Measurements from ENCODE around the gene DOCK4.

- PRO-cap: no peak
Observed at GRCh38 chr7:108481187-108481800, 25.1 kb upstream of the NRCAM start.

- PRO-cap: no peak
Observed at GRCh38 chr7:108514067-108515199, 11.5 kb downstream of the PNPLA8 start.

- PRO-cap: no peak
Observed at GRCh38 chr7:110686322-110687344, 404.3 kb upstream of the LRRN3 start.

GRCh38 chr7:111343091-111343652 lies 219.1 kb downstream of the IMMP2L start:
- PRO-cap: no peak

DNA sequence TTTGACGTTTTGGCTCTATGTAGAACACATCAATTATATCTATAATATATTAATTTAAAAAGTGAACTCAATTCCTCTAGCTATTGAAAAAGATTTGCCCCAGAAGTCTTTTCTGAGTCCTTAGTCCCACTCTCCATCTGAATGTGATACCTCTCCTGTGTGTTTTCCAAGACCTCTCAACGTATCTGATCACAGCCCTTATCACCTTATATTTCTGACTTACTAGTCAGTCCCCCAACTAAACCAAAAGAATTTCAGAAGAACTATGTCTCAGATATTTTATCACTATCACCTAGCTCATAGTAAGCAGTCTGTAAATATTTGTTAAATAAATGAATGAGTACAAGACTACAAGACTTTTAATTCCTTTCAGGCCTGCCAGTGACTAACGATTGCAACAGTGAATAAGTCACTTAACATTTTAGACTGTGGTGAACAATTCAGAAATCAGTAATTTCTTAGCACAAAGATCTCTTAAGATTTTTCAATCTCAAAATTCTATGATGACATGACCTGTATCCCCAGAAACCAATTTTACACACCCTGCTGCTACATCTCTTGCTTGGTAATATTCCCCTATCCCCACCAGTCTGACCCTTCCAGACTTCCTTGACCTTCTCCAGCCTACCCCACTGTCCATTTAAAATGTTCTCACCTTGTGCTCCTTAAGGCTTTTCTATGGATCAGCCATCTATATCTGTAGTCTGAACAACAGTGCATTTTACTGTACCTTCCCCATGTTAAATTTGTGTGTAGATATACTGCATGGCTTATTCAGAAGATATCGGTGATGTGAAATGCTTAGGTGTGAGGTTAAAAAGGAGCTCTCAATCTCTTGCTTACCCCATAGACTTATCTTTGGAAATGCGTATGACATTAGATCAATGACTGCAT lies 162.1 kb downstream of the IMMP2L start:
- PRO-cap: no peak

GRCh38 chr7:111413590-111414373 lies 148.5 kb downstream of the IMMP2L start:
- PRO-cap: no peak

GRCh38 chr7:111540140-111540559 lies 22.1 kb downstream of the IMMP2L start:
- PRO-cap: no peak

- PRO-cap: no peak
Observed at GRCh38 chr7:112140687-112141821, 65.1 kb downstream of the DOCK4 start.

DNA sequence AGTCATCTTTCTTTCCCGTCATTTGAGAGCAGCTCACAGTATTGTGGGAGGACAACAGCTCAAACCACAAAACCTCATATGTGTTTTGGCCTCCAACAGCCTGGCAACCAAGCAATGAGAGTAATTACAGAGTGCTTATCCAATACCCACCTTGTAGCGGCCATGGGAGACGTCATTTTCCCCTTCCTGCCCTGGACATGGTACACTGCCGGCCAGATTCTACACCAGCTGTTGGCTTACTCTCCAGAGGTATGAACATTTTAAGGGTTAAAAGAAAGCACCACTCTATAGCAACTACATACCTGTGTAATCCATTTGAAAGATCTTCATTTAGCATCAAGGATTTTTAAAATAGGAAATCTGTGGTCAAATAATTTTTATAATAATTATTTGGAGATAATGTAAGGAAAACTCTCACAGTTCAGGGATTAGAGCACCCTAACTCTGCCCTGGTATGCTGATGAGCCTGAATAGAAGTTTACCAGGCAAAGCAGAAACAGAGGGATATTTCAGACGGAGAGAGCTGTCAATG lies 49.0 kb downstream of the DOCK4 start:
- PRO-cap: no peak

GRCh38 chr7:112206140-112206508 lies at the start of gene DOCK4:
DOCK4 (minus strand) TSS chr7:112206399.
- PRO-cap: unidirectional peak, minus-strand start at chr7:112206278; bidirectional peak, plus-strand start at chr7:112206757, minus-strand start at chr7:112206389

- PRO-cap: bidirectional peak, plus-strand start at chr7:112452419, minus-strand start at chr7:112452287
Observed at GRCh38 chr7:112451740-112452545, 1.7 kb downstream of the IFRD1 start.

GRCh38 chr7:112467849-112468306 lies 12.9 kb upstream of the LSMEM1 start:
- PRO-cap: no peak

- PRO-cap: no peak
Observed at GRCh38 chr7:112475902-112476713, 4.7 kb upstream of the LSMEM1 start.

DNA sequence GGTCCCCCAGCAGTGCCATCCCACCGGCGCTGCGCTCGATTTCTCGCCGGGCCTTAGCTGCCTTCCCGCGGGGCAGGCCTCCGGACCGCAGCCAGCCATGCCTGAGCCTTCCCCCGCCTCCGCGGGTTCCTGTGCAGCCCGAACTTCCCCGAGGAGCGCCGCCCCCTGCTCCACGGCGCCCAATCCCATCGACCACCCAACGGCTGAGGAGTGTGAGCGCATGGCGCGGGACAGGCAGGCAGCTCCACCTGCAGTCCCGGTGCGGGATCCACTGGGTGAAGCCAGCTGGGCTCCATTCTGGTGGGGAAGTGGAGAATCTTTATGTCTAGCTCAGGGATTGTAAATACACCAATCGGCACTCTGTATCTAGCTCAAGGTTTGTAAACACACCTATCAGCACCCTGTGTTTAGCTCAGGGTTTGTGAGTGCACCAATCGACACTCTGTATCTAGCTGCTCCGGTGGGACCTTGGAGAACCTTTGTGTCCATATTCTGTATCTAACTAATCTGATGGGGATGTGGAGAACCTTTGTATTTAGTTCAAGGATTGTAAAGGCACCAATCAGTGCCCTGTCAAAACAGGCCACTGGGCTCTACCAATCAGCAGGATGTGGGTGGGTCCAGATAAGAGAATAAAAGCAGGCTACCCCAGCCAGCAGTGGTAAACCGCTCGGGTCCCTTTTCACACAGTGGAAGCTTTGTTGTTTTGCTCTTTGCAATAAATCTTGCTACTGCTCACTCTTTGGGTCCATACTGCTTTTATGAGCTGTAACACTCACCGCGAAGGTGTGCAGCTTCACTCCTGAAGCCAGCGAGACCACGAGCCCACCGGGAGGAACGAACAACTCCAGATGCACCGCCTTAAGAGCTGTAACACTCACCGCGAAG lies 325.1 kb downstream of the PPP1R3A start:
- PRO-cap: no peak

DNA sequence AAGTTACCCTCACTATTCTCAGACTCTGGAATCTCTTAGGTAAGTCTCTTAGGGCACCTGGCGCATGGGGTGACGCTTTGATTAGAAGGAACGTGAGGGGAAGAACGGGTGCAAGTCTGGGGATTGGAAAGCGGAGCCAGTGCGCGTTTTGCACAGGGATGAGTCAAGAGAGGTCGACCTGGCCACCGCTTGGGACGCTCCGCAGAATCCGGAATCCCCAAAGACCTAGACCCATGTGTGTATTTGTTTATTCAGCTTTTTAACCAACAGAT lies 168.9 kb upstream of the PPP1R3A start:
- PRO-cap: no peak

DNA sequence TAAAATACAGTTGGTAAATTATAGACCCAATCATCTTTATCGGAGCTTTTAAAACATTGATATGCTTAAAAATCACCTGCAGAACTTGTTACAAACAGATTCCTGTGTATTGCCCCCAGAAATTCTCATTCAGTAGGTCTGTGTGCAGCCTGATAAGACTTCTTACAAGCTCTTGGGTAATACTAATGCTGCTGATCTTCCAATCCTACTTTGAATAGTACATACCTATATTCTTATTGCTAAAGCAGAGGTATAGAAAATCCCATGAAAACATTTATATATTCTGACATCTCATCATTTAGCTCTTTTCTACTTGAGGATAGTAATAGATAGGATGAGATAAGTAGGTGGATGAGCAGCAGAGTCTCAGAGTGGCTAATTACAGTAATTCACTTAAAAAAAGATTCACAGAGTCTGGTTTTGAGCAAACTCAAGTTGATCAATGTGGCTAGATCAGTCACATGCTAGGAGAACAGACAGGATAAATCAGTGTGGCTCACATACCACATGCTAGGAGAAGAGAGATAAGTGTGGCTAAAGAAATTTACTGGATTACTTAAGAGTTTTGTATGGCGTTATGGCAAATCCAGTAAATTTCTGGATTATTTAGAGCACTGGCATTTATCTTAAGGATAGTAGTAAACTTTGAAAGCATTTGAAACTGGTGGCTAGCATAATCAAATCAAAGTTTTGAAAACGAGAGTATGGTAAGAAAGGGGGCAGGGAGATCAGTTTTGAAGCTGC lies 201.1 kb upstream of the PPP1R3A start:
- PRO-cap: no peak

- PRO-cap: no peak
Observed at GRCh38 chr7:114426331-114426910, 11.8 kb downstream of the FOXP2 start.

DNA sequence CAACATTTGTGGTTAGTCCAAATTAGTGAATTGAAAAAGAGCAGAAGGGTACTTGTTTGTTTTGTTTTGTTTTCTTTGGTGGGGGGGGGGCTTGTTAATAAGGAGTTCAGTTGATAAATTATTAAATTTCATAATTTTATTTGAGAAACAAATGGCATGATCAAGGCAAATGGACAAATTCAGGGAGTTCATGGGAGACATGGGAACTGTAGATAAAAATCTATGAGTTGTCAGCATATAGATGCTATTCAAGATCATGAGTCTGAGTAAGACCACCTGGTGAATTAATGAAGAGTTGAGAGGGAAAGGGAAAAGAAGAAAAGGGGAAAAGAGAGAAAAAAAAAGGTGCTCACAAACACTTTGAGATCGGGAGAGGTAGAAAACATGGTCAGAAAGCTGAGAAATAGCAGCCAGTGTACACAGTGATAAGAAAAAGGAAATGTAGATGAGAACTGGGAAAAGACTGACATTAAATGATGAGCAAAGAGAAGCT lies 95.0 kb downstream of the FOXP2 start:
- PRO-cap: no peak

DNA sequence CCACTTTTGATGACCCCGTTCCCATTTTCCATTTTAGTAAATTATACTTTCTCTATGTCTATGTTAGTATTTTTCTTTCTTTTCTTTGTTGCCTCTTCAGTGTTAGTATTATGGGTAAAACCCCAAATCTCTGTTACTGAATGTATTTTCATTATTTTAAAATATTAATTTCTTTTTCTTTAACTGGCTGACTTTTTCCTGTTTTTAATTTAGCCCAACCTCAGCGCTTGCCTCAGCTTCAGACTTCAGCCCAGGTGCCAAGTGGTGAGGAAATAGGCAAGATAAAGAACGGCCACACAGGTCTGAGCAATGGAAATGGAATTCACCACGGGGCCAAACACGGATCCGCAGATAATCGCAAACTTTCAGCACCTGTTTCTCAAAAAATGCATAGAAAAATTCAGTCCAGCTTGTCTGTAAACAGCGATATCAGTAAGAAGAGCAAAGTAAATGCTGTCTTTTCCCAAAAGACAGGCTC lies 57.4 kb downstream of the MDFIC start:
- PRO-cap: no peak

DNA sequence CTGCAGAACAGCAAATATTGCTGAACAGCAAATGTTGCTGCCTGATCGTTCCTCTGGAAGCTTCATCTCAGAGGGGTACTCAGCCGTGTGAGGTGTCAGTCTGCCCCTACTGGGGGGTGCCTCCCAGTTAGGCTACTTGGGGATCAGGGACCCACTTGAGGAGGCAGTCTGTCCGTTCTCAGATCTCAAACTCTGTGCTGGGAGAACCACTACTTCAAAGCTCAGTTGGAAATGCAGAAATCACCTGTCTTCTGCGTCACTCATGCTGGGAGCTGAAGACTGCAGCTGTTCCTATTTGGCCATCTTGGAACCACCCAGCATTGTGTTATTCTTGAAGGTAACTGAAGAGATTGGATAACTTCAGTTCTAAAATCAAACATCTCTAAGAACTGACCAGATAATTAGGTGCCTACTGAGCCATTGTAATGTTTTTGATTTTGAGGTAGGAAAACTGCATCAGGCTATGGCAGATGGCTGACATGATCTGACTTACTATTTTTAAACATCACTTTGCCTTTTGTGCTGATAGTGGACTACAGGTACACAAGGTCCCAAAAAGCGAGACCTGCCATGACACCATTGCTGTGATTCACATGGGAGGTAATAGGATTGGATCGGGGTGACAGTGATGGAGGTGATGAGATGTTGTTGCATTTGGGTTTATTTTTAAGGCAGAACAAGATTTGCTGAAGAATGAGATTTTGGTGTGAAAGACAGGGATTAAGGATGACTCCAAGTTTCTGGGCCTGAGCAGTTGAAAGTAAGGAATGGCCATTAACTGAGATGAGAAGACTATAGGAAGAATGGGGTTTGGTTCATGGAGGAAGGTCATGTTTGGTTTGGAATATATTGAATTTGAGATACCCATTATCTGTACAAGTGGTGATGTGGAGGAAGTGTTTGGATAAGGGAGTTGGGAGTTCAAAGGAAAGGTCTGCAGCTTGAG lies 74.0 kb downstream of the MDFIC start:
- PRO-cap: no peak